A549 (cell line): ENCODE data around the genes METTL2A and MARCHF10.

- PRO-cap = no peak
CAGE:
- cytosol, long polyA plus RNA = no peak
- long polyA plus RNA = no peak
- nucleus, long polyA plus RNA = no peak
These were observed 46.0 kb upstream of the MED13 start for GRCh38 chr17:62111039-62111501.

DNA sequence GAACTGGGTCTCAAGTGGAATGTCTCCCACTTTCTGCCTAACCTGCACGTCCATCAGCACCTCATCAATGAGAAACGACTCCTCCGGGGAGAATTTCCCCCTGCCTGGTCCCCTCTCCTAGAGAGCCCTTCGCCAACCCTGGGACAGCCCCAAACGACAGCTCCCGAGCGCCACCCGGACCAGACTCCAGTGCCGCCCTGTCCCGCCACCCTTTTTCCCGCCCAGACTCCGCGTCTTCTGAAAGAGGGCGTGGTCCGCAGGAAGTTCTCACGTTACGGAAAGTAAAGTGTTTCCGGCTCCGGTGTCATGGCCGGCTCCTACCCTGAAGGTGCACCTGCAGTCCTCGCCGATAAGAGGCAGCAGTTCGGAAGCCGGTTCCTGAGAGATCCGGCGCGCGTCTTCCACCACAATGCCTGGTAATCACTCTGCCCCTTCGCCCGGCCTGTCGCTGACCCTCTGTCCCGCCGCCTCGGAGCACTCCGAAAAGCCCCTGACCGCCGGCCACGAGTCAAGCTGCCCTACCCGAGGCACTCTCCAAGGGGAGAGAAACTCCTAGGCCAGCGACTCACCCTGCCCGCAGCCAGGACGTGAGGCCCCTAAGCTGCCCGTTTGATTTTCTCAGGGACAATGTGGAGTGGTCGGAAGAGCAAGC, at the start of gene METTL2A:
Gene METTL2A (plus strand): TSS at position 301 of the 652 bp plus-strand sequence.
- PRO-cap = bidirectional peak, plus-strand start at position 337 of the sequence, minus-strand start at position 188 of the sequence
CAGE:
- cytosol, long polyA plus RNA = start-site peak on the plus strand centred at position 307 of the sequence, 14 bp wide, 1,108 and 1,163 reads in 2 replicates
- long polyA plus RNA = start-site peak on the plus strand centred at position 326 of the sequence, 112 bp wide, 63 and 29 reads in 2 replicates
- nucleus, long polyA plus RNA = start-site peak on the plus strand centred at position 316 of the sequence, 32 bp wide, 848 and 31 reads in 2 replicates

DNA sequence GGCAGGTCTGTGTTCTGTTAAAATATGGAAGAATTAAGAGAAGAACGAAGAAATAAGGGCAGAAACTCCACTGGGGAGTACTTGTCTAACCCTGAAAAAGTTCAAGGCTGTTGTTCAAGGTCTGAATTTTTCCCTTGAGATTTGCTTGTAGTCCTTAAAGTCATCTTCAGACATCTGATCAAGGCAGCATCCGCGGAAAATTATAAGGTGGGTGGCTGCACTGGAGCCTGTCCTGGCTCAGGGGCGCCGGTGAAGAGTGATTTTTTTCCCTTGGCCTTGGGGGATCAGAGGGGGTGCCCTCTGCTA, 1.2 kb upstream of the TLK2 start:
- PRO-cap = no peak
CAGE:
- cytosol, long polyA plus RNA = no peak
- long polyA plus RNA = no peak
- nucleus, long polyA plus RNA = no peak

DNA sequence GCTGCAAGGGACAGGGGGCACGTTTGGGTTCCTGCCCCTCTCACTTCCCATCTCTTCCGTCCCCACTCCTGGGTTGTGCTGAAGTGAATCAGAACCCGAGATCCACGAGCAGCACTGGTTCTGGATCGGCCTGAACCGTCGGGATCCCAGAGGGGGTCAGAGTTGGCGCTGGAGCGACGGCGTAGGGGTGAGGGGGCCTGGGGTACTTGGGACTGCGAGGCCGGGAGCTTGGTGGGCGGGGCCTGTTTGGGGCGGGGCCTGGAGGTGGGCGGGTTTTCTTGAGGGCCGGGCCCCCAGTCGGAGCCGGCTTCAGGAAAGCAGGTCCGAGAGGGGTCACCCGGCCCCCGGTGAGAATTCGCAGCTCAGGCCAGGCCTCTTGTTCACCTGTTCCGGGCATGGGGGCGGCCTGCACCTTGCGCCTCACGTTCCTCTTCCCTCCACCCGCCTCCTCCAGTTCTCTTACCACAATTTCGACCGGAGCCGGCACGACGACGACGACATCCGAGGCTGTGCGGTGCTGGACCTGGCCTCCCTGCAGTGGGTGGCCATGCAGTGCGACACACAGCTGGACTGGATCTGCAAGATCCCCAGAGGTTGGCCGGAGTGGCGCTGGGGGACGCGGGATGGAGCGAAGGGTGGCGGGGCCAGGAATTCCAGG, 52.4 kb downstream of the MRC2 start:
- PRO-cap = no peak
CAGE:
- cytosol, long polyA plus RNA = no peak
- long polyA plus RNA = no peak
- nucleus, long polyA plus RNA = no peak

DNA sequence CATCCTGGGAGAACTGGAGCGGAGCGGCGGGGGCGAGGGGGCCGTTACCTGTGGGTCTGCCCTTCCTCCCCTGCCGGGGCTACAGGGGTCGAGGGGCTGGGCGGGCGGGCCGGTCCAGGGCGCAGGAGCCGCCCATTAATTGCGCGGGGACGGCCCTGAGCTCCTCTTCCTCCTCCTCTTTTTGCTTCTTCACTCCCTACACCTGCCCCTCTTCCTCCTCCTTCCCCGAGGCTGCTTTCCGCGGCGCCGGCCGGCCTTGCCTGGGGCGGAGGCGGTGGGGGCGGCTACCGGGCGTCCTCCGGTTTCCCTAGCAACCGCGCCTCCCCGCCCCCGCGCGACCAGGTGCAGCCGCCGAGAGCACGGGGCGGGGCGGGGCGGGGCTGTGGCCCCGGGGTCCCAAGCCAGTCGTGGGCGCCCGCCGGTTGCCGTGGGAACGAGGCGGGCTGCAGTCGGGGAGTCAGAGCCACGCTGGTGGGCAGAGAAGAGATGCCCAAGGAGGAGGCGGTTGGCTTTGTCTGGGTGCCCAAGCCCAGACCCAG, at the start of gene MARCHF10:
Gene MARCHF10 (minus strand): TSS at position 286 of the 539 bp plus-strand sequence.
- PRO-cap = no peak
CAGE:
- cytosol, long polyA plus RNA = no peak
- long polyA plus RNA = no peak
- nucleus, long polyA plus RNA = no peak

- PRO-cap = no peak
CAGE:
- cytosol, long polyA plus RNA = no peak
- long polyA plus RNA = no peak
- nucleus, long polyA plus RNA = no peak
These were observed 56.6 kb downstream of the CYB561 start for GRCh38 chr17:63389354-63389963.

- PRO-cap = no peak
CAGE:
- cytosol, long polyA plus RNA = no peak
- long polyA plus RNA = no peak
- nucleus, long polyA plus RNA = no peak
These were observed 22.8 kb downstream of the CYB561 start for GRCh38 chr17:63423101-63423994.

DNA sequence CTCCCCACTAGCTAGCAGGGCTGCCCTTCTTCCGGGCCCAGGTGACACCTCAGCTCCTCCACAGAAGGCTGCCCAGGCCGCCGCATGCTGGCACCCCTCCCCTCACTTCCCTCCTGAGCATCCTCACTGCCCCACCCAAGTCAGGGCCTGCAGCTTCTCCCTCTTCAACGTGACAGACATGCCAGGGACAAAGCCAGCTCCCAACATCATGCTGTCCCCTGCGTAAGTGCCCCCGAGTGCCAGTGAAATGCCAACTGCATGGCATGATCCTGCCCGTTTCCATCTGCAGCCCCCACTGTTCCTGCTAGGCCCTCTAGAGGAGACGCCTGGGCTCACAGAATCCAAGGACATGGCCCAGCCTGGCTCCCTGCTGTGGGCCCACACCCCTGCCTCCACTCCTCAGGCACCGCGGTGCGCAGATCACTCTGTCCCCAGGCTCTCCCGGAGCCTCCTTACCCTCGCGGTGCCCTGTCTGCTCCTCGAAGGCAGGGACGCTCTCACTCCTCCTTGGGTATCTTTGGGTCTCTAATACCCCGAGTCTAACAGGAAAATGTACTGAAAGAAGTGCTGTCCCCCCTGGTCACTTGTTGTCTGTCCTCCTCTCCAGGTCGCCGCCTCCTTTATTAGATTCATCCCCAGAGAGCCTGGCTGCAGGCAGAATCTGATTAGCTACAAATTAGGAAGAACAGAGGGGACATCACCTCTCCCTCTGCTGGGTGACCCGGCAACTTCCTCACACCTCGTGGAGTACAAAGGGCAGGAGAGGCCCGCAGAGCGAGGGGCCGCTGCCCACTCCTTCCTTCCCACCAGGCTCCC, 5.6 kb downstream of the CYB561 start:
- PRO-cap = no peak
CAGE:
- cytosol, long polyA plus RNA = no peak
- long polyA plus RNA = no peak
- nucleus, long polyA plus RNA = no peak

- PRO-cap = no peak
CAGE:
- cytosol, long polyA plus RNA = no peak
- long polyA plus RNA = no peak
- nucleus, long polyA plus RNA = no peak
These were observed 7.0 kb upstream of the CYB561 start for GRCh38 chr17:63452907-63453647.

DNA sequence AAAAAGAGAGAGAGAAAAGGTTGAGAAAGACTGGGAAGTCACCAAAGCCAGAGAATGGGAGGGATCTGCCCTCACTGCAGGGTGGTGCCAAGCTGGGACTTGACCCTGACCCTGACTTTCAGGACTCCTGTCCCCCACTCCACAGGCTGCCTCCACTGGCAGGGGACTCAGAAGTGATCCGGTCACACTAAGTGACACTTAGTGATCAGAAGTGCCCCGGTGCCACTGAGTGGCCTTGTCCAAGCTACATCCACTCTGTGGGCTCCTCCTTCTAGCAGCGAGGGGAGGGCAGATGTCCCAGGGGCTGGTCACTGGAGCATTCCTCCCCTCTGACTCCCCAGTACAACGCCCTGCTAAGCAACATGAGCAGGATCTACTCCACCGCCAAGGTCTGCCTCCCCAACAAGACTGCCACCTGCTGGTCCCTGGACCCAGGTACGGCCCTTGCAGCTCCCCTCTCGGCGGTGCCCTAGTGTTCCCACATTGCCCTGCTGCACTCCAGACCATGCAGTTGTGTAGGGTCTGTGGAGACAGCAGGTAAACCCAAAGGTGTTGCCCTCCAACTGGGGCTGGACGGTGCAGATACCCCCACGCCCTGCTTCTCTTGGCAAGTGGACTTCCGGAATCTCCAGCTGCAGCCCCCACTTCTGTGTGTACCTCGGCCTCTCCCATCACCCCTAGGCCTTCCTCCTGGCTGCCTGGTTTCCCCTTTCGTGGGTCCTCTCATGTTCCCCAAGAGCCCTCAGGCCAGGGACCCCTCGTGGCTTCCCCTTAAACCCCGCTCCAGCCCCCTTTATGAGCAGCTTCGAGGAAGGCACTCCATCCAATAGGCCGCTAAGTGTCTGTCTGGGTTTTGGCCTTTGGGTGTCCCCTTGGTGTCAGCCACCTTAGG, 2.1 kb downstream of the ACE start:
- PRO-cap = no peak
CAGE:
- cytosol, long polyA plus RNA = no peak
- long polyA plus RNA = no peak
- nucleus, long polyA plus RNA = no peak

DNA sequence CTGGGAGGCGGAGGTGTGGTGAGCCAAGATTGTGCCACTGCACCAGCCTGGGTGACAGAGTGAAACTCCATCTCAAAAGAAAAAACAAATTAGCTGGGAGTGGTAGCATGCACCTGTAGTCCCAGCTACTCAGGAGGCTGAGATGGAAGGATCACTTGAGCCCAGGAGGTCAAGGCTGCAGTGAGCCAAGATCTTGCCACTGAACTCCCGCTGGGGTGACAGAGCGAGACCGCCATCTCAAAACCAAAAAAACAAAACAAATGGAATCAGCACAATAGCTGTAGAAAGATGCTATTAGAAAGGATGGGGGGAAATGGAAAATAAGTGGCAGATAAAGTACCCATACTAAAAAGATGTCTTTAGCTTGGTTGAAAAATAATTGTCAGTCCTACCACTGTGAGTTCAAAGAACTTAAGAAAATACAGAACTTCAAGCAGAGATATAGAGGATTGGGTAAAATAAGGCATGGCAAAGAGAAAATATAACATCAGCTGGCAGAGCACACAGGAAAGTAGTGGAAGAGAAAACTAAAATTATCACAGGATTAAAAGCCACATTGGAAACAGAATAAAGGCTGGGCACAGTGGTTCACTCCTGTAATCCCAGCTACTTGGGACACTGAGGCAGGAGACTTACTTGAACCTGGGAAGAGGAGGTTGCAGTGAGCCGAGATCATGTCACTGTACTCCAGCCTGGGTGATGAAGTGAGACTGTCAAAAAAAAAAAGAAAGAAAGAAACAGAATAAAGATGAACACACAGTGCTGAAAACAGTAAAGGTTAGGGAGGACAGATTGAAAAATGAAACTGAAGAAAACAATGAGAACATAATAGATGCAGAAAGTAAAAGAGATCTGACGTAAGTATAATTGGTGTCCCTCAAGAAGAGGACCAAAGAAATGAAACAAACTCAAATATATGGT, 6.8 kb downstream of the DCAF7 start:
- PRO-cap = no peak
CAGE:
- cytosol, long polyA plus RNA = no peak
- long polyA plus RNA = no peak
- nucleus, long polyA plus RNA = no peak

DNA sequence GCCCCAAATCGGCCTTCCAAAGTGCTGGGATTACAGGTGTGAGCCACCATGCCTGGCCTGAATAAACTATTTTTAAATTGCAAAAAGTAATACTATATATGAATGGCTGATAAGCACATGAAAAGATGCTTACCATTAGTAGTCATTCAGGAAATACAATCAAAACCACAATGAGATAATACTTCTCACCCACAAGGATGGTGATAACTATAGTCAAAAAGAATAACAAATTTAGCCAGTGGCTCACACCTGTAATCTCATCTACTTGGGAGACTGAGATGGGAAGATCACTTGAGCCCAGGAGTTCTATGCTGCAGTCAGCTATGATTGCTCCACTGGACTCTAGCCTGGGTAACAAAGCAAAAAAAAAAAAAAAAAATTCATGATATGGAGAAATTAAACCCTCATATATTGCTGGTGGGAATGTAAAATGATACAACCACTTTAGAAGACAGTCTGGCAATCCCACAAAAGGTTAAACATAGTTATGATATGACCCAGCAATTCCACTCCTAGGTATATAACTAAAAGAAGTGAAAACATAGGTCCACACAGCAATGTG, 2.3 kb upstream of the TACO1 start:
- PRO-cap = no peak
CAGE:
- cytosol, long polyA plus RNA = no peak
- long polyA plus RNA = no peak
- nucleus, long polyA plus RNA = no peak

DNA sequence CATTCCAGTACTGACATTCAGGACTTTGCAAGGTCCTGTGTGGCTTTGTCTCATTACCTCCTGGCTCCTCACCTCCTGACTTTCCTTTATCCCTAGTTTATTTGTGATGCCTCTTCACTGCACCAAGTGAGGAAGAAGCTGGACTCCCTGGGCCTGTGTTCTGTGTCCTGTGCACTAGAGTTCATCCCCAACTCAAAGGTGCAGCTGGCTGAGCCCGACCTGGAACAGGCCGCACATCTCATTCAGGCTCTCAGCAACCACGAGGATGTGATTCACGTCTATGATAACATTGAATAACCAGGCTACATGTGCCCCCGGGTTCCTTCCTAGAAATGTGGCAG, 7.0 kb downstream of the TACO1 start:
- PRO-cap = no peak
CAGE:
- cytosol, long polyA plus RNA = start-site peak on the plus strand centred at position 241 of the sequence, 235 bp wide, 280 and 36 reads in 2 replicates
- long polyA plus RNA = no peak
- nucleus, long polyA plus RNA = no peak

DNA sequence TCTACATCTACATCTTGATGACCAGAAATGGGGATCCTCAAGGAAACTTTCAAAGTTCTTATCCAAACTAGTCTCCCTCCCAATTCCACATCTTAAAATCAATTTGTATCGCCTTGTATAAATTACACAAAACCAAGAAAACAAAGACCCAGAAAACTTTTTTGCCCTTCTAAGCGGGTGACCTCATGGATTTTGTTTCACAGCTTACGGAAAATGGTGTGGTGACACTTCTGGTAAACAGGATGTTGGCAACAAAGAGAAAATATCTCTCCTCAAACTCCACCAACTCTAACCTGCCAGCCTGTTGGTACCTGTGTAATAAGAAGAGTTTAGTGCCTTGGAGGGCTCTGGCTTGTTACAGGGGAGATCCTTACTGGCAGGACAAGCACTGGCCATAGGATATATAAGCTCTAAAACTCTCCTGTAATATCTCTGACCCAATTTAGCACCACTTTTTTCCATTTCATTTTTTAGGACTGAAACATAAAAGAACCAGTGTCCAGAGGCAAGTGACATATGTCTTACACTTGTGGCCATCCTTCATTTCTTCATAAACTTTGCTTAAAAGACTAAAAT, 9.5 kb downstream of the TACO1 start:
- PRO-cap = no peak
CAGE:
- cytosol, long polyA plus RNA = no peak
- long polyA plus RNA = no peak
- nucleus, long polyA plus RNA = no peak

- PRO-cap = bidirectional peak, plus-strand start at chr17:63622860, minus-strand start at chr17:63622791
CAGE:
- cytosol, long polyA plus RNA = no peak
- long polyA plus RNA = no peak
- nucleus, long polyA plus RNA = no peak
These were observed 389 bp downstream of the MAP3K3 start for GRCh38 chr17:63622633-63622978.

DNA sequence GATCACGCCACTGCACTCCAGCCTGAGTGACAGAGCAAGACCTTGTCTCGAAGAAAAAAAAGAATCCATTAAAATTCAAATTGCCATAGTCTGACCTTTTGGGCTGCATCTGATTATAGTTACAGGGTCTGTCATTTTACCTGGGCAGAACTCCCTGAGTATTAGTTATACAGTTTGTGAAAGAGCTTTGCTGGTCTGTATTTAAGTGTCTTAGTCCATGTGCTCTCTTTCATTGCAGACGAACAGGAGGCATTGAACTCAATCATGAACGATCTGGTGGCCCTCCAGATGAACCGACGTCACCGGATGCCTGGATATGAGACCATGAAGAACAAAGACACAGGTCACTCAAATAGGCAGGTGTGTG, 10.2 kb downstream of the MAP3K3 start:
- PRO-cap = no peak
CAGE:
- cytosol, long polyA plus RNA = no peak
- long polyA plus RNA = no peak
- nucleus, long polyA plus RNA = no peak

- PRO-cap = no peak
CAGE:
- cytosol, long polyA plus RNA = no peak
- long polyA plus RNA = no peak
- nucleus, long polyA plus RNA = no peak
These were observed 2.9 kb upstream of the LIMD2 start for GRCh38 chr17:63702725-63703291.

DNA sequence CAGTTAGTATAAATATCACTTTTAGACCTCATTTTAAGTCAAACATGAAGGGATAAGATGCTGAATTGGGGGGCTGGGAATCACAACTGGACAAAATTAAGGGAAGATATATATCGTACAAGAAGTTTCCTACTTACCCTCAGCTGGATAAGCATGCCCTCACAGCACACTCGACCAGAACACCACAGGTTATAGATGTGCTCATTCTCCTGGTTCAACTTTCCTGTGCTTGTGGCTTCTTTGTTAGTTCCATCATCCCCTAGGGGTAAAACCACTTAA, 12.4 kb downstream of the CCDC47 start:
- PRO-cap = no peak
CAGE:
- cytosol, long polyA plus RNA = no peak
- long polyA plus RNA = no peak
- nucleus, long polyA plus RNA = no peak

GRCh38 chr17:63823609-63824525, 3.4 kb upstream of the PSMC5 start:
- PRO-cap = no peak
CAGE:
- cytosol, long polyA plus RNA = no peak
- long polyA plus RNA = start-site peak on the minus strand at chr17:63823825-63823917, 74 and 89 reads in 2 replicates; start-site peak on the minus strand at chr17:63824095-63824153, 89 and 48 reads in 2 replicates
- nucleus, long polyA plus RNA = start-site peak on the minus strand at chr17:63823824-63823952, 311 and 140 reads in 2 replicates; start-site peak on the minus strand at chr17:63824097-63824234, 250 and 105 reads in 2 replicates

DNA sequence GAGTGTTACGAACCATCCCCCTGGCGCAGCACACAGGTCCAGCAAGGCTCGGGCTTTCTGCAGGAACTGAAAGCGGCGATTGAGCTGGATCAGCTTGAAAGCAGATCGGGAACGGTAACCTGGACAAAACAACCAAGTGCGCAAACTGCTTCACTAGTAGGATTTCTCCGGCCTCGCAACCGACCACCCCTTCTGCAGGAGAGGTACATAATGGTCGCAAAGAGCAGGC, 763 bp upstream of the PSMC5 start:
- PRO-cap = no peak
CAGE:
- cytosol, long polyA plus RNA = no peak
- long polyA plus RNA = no peak
- nucleus, long polyA plus RNA = no peak